ENCODE data around the genes KHK and C2orf16.

- RRBS = 7% methylated on average over 12 of the region's 62 CpGs
Measured at GRCh38 chr2:27086665-27087582, at the start of gene KHK. TSS of gene KHK (plus strand) at chr2:27086772.

DNA sequence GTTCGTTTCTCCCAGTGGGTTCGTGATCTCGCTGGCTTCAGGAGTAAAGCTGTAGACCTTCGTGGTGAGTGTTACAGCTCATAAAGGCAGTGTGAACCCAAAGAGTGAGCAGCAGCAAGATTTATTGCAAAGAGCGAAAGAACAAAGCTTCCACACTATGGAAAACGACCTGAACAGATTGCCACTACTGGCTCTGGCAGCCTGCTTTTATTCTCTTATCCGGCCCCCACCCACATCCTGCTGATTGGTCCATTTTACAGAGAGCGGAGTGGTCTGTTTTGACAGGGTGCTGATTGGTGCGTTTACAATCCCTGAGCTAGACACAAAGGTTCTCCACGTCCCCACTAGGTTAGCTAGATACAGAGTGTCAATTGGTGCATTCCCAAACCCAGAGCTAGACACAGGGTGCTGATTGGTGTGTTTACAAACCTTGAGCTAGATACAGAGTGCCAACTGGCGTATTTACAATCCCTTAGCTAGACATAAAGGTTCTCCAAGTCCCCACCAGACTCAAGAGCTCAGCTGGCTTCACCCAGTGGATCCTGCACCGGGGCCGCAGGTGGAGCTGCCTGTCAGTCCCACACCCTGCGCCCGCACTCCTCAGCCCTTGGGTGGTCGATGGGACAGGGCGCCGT lies 7.9 kb downstream of the CGREF1 start:
- RRBS = no CpG with 5 or more reads among the region's 18 CpGs

DNA sequence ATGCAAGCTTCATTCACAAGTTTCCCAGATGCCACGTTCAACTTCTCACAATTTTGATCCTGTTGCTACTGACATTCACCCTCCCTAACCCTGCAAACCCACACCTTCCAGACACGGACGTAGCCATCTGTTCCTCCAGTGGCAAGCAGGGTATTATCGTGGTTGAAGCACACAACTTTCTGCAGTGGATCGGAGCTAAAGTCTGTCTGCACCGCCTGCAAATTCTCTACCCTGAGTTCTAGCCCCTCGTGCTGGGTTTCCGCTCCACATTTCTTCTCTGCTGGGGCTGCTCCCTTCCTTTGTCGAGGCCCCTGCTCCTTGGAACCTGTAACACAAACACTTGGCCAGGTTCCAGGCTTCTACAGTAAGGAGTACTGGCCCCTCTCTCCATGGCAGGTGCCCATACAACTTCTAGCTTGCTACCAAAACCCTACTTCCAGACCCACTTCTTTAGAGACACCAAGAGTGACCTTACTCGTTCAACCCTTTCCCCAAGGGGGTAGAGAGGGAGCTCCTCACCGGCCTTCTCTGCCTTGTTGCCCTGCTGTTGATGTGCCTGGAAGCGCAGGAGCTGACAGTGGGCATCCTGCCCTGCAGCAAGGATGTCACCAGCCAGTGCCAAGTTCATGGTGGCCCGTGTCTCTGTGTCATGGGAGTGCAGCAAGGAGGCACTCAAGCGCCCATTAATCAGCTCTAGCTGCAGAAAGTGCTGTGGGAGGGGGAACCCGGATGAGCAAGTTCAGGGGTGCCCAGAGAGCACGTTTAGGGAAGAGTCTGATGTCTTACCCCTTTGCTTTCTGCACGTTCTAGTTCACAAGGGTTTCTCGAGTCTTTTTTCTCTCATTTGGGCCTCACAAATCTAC lies 1.2 kb downstream of the PREB start:
- RRBS = no CpG with 5 or more reads among the region's 18 CpGs

DNA sequence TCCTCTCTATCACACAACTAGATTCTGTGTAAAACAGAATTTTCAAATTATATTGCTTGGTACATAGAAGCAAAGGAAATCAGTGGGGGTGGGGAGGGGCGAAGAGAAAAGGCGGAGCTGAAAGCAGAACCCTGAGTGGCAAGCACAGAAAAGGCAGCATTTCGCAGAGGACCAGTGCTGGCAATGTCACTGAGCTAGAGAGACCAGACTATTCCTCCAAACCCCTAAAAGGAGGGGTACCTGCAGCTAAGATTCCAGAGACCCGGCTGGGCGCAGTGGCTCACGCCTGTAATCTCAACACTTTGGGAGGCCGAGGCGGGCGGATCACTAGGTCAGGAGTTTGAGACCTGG lies 5.3 kb downstream of the UCN start:
- RRBS = no CpG with 5 or more reads among the region's 9 CpGs

DNA sequence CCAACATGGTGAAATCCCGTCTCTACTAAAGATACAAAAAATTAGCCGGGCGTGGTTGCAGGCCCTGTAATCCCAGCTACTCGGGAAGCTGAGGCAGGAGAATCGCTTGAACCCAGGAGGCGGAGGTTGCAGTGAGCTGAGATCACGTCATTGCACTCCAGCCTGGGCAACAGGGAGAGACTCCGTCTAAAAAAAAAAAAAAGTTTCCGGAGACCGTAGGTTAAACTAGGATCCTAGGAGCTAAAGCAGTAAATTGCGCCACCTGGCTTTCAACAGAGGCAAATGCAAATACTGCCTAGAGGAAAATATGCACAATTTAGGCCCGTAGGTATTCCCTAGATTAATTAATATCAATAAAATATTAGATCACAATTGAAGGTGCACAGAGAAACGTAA lies 4.9 kb downstream of the UCN start:
- RRBS = no CpG with 5 or more reads among the region's 13 CpGs

DNA sequence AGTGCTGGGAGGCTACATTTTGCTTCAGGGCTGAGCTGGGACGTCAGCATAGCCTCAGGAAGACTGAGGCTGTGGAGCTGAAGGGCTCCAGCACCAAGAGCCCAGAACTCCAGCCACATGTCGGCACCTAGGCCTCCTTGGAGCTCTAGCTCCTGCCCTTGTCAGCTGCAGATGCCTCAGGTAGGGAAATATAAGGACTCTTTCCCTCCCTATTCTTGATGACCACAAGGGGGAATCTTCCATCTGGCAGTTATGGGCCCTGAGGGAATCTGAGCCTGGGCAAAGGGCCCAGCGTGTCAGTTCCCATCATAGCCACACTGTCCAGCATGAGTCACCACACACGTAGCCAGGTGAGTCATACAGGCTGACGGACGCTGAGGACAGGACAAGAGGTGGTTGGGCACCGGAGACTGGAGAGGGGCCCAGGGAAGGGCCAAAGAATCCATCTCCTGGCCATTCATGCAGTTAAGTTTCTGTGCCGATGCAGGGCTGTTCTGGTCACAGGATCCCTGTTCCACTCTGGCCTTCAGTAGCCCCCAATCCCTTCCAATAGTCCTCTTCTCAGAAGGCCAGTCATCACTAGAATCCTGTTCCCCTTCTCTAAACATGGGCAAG lies 1.9 kb downstream of the MPV17 start:
- RRBS = no CpG with 5 or more reads among the region's 8 CpGs

DNA sequence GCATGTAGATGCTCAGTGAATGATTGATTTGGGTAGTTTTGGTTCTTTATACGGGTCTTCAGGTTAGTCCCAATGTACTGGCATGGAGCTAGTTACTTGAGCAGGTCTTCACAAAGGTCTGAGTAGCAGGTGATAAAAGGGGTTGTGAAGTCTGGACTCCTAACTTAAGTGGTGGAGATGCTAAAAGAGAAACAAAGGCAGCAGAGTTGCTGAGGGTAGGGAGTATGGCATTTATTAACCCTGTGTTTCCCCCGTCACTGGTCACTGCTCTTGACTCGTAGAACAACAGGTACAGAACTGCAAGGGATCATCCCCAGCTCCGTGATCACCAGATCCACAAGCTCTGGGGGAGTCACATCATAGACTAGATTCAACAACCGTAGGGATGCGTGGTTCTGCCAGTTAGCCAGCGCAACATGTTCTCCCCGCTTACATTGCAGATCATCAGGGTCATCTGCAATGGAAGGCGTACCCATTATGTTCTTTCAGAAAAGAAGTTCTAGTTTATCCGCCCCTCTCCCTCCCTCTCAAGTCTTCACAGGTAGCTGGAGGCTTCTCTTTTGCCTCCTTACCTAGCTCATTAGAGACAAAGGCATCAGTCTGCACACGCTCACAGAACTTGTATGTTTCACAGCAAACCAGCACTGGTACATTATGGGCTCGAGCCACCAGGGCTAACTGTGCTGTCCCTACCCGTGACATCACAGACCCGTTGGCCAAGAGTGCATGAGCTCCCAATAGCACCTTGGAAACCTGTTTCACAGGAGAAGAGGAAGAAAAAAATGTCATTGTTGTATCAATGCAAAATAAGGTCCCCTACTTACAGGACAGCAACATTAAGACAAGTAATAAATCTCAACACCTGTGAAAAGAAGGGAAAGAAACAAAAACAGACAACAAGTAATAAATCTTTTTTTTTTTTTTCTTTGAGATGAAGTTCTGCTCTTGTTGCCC lies 5.7 kb downstream of the EIF2B4 start:
- RRBS = no CpG with 5 or more reads among the region's 14 CpGs

DNA sequence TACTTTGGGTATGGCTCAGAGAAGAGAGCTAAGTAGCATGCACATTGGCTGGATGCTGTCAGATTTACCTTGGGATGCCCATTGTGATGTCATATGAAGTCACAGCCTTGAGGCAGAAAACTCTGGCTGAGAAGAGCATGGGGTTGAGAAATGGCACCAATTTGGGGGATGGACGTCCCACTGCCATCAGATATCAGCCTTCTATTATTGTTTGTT lies at the start of gene C2orf16:
C2orf16 (plus strand) TSS at position 110 of the 216 bp plus-strand sequence.
- RRBS = no CpG with 5 or more reads among the region's 1 CpG

DNA sequence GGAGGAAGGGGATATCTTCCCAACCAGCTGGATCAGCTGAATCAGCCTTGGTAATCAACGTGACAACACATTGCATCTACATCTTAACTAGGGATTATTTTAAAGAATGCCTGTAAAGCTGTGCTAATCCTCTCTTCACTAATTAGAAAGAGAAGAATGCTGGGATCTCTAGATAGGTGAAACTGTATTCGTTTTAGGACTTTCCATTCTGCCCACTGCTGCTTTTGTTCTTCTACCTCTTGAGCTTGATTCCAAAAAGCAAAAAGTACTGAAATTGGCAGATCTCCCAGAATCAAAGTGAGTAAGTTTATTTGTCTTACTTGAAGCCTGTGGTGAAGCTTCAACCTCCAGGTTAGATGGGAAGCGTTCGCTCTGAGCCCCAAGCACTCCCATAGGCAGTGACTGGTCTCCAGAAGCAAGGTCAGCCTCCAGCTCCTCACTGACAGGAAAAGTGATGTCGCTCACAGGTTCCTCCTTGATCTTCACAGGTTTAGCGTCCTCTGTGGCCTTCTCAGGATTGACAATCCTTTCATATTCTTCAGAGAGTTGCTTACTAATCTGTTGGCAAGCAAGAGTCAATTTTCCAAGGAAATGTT lies 8.3 kb downstream of the SUPT7L start:
- RRBS = no CpG with 5 or more reads among the region's 6 CpGs

- RRBS = no CpG with 5 or more reads among the region's 8 CpGs
Measured at GRCh38 chr2:27683305-27683992, 19.8 kb downstream of the SLC4A1AP start.

GRCh38 chr2:27714948-27715895 lies 51.5 kb downstream of the SLC4A1AP start:
- RRBS = 1% methylated on average over 17 of the region's 57 CpGs

DNA sequence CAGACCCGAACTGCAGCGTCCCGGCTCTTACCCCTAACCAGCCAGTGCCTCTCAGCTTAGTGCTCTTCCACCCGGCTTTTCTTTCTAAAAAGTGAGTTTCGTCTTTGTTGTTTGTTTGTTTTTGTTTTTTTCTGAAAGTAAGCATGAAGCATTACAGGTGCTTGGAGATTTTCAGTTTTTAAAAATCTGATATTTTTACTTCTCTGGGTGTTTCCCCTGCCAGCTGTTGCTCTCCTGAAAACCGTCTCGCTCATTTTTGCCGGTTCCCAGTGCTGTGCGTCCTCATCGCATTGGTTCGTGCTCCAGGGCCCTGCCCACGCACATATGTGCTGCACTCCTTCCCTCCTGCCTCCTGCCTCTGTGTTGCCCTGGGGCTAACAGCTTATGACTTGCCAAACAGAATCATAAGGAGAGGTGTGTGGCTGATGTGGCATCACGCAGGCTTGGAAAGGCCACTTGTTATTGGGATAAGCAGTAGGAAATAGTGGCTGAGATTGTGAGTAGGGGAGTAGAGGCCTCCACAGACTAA lies 53.3 kb downstream of the SLC4A1AP start:
- RRBS = no CpG with 5 or more reads among the region's 13 CpGs

DNA sequence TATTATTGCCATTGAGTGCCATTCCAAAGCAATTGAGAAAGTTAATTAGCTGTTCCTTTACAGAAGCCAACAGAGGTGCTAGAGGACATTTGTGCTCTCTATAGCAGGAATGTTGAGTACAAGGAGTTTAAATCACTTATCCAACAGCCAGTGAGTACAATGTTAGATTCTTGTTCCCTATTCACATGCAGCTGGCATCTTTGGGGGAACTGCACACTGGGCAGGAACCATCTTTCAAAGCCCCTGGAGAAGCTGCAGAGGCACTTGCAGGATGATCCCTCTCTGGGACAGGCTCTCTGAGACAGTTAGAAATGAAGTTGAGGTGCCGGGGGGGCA lies 9.3 kb upstream of the MRPL33 start:
- RRBS = no CpG with 5 or more reads among the region's 1 CpG

- RRBS = no CpG with 5 or more reads among the region's 11 CpGs
Measured at GRCh38 chr2:27774021-27774945, 2.8 kb downstream of the MRPL33 start.

GRCh38 chr2:27802356-27802986 lies 31.0 kb downstream of the MRPL33 start:
- RRBS = no CpG with 5 or more reads among the region's 9 CpGs

- RRBS = no CpG with 5 or more reads among the region's 1 CpG
Measured at GRCh38 chr2:27887844-27888180, 2.4 kb downstream of the RBKS start.

DNA sequence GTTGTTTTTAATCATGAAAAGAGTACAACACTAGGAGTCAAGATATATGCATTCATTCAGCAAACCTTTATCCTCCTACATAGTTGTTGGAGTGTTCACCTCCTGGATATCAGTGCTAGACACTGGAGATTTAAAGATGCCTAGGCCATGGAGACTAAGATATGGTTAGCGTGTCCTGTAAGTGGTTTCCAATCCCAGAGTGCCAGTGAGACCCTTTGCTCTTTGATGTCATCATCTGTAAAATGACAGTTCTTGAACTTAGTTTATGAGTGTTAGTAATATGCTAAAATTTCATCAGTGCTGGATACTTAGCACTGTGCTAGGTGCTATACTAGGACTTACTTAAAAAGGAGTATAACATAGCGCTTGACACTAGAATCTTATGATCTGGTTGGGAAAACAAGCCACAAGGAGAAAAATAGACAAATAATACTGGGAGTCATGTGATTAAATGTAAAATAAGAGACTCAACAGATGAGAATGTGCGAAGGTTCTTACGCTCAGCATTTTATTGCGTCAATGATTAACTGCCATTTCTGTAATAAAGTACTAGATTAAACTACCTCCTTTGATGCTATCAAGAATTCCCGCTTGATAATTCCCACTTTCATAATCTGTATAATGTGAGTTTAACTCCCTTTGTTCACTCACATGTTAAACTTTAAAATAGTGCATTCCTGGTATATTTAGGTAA lies 31.5 kb downstream of the BABAM2 start:
- RRBS = no CpG with 5 or more reads among the region's 6 CpGs

GRCh38 chr2:28163365-28163959 lies 229.2 kb upstream of the FOSL2 start:
- RRBS = no CpG with 5 or more reads among the region's 4 CpGs

DNA sequence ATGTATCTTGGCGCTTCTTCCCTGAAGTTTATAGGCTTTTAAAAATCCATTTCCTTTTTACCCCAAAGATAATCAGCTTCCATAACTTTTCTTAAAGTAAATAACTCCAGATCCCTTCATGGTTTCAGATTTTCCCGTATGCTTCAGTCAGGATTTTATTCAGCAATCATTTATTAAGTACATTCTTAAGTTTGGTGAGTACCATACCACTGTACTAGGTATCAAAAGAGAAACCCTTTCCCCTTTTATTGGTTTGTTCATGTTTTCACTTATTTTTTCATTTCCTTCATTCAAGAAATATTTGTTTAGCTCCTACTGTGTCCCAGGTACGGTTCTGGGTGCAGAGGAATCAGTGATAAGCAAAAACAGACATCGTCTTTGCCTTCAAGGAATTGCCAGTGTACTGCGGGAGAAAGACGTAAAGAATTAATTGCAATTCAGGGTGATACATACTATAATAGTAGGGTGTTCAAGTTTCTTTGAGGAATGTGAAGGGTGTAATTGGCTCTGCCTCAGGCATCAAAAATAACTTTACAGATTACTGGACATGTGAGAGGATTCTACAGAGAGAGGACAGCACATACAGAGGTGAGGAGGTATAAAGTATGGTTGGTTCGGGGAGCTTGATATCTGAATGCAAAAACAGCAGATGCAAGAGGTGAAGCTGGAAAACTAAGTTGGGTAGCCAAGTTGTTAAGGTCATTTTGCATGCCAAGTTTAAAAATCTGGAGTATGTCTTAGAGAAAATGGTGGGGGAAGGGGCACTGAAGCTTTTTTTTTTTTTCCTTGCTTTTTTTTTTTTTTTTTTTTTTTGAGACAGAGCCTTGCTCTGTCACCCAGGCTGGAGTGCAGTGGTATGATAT lies 227.7 kb upstream of the FOSL2 start:
- RRBS = no CpG with 5 or more reads among the region's 7 CpGs

DNA sequence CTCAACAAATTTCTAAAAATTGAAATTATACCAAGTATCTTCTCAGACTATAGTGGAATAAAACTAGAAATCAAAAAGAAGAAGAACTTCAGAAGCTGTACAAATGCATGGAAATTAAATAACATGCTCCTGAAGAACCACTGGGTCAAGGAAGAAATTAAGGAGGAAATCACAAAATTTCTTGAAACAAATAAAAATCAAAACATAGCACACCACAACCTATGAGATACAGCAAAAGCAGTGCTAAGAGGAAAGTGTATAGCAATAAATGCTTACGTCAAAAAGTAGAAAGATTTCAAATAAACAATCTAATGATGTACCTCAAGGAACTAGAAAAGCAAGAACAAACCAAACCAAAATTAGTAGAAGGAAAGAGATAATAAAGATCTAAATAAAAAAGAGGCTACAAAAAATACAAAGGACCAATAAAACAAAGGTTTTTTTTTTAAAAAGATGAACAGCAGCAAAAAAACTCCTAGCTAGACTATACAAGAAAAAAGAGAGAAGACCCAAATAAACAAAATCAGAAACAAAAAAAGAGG lies 214.3 kb upstream of the FOSL2 start:
- RRBS = no CpG with 5 or more reads among the region's 1 CpG